ENCODE results near the genes SLC35B4, BPGM and CYREN.

DNA sequence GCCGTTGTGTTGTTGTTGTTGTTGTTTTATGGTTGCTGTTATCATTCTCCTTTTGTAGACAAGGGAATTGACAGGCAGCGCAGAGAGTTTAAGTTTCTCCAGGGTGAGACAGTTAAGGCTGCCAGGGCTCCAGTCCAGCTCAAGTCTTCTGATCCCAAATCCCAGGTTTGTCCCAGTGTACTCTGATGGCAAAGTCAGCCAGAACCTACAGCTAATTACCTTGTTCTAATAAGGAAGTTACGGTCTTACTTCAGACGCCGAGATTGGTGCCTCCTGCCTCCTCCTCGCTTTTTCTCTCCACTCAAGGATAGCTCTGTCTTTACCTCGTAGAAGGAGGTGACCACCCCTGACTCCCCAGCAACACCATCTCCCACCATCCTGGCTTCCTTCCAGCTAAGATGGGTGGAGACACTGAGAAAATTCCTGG lies 21.4 kb upstream of the PODXL start:
- RRBS, result no CpG with 5 or more reads among the region's 7 CpGs

DNA sequence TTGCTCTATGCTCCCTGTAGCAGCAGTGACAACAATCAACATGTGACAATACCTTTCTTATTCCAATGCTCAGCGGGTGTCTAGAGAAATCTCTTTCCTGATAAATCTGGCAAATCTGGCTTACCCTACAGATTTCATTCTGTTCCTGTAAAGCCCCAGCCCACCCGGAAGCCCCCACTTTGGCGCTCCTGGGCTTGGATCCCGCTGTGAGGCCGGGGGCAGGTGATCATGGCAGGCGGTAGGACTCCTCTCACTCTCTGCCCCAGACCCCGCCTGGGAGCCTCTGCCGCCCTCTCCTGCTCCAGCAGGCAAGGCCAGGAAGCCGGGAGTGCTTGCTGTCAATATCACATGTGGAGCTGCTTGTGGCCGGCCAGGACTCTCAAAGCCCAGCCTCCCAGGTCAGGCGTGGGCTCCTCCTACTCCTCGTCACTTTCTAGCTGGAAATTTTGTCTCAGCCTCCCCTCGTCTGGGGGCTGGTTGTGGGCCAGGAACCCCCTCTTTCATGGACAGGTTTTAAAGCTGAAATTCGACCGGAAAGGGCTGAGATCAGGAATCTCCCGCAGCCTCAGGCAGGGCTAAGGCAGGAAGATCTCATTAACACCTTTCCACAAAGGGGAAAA lies 273.5 kb upstream of the PODXL start:
- RRBS, result 47% methylated on average over 5 of the region's 16 CpGs

DNA sequence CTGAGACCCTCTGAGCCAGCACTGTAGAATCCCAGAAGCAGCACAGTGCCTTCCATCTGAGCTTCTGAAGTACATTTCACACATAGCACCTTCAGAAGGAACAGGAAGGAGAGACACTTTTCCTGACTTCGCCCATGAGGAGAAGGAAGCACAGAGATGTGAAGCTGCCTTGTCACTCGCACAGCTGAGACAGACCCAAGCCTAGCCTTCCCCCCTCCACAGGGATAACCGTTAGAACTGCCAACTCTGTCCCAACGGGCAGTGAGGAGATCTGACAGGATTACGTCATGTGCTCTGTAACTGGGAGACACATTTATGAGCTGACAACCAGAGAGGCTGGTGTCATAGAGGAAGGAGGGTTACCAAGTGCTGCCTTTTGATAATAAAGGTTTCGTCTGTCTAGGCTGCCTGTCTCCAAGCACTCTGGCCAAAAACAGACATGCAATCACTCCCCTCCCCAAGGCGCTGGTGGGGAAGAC lies 166.0 kb downstream of the PLXNA4 start:
- RRBS, result no CpG with 5 or more reads among the region's 7 CpGs

GRCh38 chr7:132575679-132576087 lies 587 bp downstream of the PLXNA4 start:
- RRBS, result under 1% methylated on average over 8 of the region's 24 CpGs

DNA sequence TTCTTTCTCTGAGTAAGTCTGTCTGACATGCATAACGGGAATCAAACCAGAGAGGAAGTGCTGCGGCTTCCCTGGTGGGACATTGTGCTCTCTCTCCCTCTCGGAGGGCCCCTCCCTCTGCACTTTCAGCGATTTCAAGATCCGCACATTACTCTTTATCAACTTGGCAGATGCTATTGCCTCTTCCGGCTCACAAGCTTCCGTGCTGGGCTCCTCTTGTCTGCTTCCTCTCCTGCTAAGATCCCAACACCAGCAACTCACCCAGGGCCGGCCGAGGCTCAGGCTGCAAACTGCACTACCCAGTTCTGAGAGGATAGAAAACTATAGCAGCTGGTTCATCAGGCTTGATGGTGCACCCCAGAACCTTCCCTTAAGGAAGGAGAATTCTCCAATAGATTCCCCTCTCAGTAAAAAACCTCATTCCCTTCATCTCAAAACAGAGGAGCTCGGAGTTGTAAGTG lies 79.2 kb upstream of the PLXNA4 start:
- RRBS, result 8% methylated on average over 3 of the region's 10 CpGs

GRCh38 chr7:133053264-133053865 lies 28.5 kb downstream of the CHCHD3 start:
- RRBS, result no CpG with 5 or more reads among the region's 4 CpGs

DNA sequence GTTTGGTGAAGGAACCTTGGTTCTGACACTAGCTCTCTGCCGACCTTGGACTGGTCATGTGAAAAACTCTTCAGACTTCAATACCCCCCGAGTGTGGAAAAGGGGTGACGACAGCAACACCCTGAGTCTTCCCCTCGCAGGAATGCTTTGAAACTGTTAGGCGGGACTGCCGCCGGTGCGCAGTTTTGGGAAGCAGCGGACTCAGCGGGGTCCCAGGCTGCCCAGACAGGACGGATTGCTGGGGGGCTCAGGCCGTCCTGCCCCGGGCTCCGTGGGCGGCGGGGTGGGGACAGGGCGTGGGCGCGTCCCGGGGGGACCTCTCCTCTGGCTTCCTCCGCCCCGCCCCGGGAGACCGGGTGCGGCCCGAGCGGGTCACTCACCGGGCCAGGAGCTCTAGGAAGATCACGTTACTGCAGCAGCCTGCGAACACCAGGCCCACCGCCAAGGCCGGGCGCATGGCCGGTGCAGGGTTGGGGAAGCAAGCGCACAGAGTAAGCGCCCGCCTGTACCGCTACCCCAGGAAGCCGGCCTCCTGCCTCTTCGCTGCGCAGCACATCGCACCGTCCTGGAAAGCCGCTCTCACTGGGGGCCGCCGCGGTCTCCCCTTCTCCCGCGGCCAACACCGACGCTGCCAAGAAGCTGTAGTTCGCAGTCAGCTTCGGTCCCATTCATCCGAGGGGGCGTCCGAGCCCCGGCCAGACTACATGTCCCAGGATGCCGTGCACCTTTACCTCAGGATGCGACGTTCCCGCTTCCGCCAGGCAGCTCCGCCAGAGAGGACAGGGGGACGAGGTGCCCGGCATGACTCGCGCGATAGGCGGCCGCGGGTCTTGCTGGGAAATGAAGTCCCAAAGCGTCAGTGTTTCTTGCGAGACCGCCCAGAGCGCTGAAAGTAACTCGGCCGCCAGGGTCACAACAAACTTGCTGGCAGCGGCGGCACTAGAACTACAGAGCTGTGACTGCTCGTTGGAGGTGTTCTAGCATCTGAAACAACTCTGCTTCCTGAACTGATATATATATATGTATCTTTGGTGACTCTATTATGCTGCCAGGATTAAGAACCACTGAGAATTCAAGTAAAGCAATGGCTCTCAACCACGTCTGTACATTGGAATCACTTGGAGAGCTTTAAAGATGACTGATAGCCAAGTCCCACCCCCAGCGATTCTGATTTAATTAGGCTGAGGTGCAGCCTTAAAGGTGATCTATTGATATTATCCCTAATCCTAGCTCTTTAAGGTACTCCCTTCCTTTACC lies at the start of gene SLC35B4:
Gene SLC35B4, minus strand, starts transcription at position 636 of the 1,257 bp plus-strand sequence.
- RRBS, result 3% methylated on average over 33 of the region's 82 CpGs

DNA sequence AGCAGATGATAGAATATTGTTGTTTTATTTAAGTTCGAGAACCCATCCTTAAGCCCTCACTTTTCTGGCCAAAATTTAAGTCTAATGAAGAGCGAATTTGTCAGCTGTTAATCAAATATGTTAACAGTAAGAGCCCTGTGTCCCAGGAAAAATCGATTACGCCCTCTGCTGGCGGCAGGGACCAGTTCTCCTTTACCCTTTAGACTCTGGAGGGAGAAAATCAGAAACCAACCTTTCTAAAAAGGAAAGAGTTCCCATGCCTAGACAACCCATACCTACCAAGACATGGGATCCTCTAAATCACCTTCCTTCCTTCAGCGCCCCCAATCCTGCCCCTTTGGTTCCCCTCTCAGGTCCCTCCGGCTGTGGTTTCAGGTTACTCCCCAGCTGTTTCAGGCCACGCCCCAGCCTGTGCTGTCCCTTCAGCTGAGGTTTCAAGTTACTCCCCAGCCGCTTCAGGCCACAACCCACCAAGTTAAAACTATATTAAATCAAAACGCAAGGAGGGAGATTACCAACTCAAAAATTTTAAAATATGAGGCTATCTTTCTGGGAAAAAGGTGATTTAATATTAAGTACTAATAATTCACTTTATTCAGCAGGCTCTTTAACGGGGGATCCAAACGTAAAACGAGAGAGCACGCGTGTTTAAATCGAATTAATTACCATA lies 1.4 kb upstream of the AKR1B15 start:
- RRBS, result no CpG with 5 or more reads among the region's 16 CpGs

DNA sequence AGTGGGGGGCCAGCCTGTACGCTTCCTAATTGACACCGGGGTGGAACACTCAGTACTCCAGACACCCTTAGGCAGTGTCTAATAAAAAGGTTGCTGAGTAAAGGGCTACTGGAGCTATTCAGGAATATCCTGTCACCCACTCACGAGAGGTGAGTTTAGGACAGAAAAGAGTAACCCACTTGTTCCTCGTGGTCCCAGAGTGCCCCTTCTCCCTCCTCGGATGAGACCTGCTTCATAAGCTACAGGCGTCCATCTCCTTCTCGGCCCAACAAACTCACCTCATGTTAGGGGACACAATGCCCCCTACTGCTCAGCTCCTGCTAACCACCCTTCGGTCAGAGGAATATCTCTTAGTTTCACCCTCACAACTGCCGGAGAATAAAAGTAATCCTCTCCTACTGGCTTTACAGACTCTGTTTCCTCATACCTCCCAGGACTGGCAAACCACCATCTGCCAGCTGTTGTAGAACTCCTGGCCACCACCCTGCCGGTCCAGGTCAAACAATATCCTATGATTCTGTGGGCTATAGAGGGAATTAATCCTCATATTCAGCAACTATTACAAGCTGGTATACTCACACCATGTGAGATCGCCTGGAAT lies 3.1 kb downstream of the AKR1B15 start:
- RRBS, result 93% methylated on average over 2 of the region's 11 CpGs

GRCh38 chr7:134593801-134594293 lies 44.9 kb downstream of the AKR1B15 start:
- RRBS, result no CpG with 5 or more reads among the region's 2 CpGs

- RRBS, result 4% methylated on average over 10 of the region's 31 CpGs
These were observed at the start of gene BPGM for GRCh38 chr7:134646653-134647613. TSS of gene BPGM (plus strand) at chr7:134646853.

DNA sequence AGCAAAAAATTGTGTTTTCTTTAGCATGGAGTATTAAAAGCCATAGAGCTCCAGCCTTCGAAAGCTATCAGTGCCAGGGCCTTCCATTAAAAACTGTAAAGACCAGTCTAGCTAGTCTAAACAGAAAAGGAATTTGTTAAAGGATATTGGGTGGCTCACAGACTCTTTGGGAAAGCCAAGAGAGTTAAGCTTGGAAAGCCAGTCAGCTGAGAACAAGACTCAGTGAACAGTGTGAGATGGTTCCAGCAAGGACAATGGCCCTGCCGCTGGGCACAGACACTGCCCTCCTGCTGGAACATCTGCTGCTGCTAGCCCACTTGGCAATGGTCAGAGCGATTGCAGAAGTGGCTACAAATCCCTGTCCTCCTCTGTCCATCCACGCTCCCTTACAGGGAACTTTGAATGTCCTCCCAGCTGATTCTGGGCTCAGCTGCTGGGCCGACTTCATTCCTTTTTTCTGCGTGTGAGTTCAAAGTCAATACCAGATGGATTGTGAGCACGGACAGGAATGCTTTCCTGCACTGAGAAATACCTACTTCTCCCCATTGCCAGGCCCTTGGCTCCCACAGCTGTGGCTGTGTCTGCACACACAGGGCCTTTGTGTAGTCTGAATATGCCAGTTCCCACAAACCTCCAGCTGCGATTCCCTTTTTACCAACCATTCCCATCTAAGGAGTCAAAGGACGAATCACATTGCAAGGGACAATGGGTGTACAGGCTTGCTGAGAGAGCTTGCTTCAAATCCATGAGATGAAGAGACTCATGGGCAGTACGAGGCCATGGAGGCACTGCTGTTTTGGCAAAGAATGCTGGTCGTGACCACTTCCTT lies 44.0 kb downstream of the BPGM start:
- RRBS, result no CpG with 5 or more reads among the region's 11 CpGs

- RRBS, result no CpG with 5 or more reads among the region's 6 CpGs
These were observed 44.9 kb downstream of the BPGM start for GRCh38 chr7:134691631-134691919.

GRCh38 chr7:134695340-134695857 lies 48.7 kb downstream of the BPGM start:
- RRBS, result no CpG with 5 or more reads among the region's 8 CpGs

- RRBS, result no CpG with 5 or more reads among the region's 4 CpGs
These were observed 59.4 kb upstream of the CALD1 start for GRCh38 chr7:134720024-134720428.

DNA sequence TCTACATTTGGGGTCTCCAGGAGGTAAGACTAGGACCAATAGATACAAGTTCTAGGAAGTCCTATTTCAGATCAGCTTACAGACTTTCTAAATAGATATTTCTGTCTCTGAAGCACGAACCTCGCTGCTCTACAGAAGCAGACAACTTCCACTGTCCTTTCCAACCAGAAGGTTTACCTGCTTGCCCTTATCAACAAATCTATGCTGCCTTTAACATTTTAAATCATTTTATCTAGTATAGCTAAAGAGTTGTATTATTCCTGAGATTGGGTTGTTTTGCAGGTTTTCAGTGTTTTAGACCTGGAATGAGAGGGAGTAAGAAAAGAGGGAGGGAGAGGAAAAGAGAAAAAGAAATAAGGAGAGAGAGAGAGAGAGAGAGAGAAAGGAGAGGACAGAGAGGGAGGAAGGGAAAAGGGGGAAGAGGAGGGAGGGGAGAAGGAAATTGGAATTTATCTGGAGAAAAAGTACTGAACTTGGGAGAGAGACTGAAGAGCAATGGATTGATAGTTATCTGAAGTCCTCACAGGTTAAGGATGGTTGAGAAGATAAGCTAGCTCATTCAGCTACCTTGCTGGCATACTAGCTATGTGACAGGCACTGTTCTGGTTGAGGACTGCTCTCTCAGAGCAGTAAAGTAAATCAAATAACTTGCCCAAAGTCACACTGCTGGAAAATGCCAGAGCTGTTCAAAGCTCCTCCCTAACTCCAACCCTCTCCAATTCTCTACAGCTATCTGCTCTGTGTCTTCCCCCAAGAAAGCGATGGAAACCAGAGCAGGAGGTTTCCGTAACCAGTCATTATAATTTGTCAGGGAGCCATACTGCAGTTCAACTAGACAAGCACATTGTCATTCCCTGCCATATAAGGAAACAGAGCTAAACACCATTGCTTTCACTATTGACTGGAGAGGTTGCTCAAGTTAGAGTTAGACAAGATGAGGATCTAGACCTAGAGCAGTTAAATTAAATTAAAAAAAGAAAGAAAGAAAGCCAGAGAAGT lies 10.6 kb downstream of the CALD1 start:
- RRBS, result no CpG with 5 or more reads among the region's 4 CpGs

DNA sequence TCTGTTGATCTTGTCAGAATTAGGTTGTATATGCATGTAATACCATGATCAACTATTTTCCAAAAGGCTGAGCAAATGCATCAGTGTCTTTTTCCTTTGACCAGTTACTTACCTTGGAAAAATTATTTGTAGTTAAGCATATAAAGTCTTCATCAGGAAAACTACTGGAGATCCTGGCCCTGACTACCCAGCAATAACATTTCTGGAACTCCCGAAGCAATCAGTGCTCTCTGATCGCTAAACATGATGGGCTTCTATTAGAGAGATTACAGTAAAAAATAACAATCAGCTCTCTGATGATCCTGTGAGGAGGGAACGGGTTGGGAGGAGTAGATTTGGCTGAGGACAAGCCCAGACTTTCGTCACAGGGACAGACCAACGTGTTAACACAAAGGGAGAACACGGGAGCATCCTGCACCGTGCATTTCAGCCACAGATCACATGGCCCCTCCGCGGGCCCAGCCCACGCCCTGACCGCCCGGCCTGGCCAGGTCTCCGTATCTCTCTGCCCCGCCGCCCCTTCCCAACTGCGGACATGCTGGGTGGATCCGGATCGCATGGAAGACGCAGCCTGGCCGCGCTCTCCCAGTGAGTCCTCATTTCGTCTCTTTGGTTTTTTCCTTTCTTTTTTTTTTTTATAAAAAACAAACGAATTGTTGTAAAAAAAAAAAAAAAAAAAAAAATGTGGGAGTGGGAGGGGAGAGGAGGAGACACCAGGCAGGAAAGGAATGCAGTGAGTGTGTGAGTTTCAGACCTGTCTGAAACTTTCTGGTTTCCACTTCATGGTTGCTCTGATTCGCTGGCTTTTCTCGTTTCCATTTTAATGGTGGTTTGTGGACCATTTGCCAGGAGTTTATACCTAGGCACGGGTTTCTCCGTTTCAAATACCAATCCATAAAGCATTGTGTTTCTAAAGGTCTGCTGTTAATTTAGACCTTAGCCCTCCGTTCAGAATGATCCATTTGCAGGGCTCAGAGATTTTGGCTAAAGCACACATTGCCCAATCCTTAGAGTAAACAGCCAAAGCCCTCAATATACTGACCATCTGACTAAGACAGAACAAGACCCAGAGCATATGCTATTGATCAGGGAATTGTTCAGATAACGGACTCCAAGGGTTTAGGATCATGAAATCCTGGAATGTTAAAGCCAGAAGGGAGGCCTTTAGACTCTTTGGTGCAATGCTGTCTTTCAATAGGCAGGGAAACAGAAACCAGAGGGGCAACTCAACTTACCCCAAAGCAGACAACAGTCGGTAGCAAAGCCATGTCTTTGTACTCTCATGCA lies 94.8 kb upstream of the AGBL3 start:
- RRBS, result 63% methylated on average over 5 of the region's 30 CpGs

GRCh38 chr7:134966691-134967323 lies 19.5 kb upstream of the AGBL3 start:
- RRBS, result no CpG with 5 or more reads among the region's 4 CpGs

DNA sequence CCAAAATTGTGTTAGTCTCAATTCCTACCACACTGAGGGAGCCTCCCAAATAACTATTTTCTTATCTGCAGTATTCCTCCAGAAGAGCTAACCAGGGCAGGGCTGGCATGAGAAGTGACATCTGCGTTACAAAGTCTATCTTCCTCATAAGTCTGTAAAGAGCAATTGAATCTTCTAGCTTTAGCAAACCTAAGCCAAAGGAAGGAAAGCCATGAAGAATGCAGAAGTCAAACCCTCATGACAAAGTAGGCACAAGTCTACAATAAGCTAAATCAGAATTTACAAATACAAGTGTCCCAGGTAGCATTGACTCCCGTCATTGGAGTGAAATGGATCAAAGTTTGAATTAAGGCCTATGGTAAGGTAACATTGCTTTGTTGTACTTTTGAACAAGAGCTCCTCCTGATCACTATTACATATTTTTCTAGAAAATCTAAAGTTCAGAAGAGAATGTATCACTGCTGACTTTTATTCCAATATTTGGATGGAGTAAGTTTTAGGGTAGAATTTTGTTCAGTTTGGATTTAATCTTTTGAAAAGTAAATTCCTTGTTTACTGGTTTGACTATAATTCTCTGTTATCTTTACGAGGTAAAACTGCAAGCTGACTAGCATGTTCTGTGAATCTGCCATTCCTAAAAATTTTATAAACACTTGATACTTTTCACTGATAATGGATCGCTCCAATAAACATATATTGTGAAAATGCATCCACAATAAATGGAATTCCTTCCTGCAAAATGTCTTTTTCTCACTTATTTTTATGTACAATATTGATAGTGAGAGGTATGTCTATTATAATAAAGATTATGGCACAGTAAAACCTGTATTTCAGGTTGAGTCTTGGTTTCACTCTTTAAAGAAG lies 16.2 kb upstream of the AGBL3 start:
- RRBS, result no CpG with 5 or more reads among the region's 4 CpGs

- RRBS, result 3% methylated on average over 34 of the region's 50 CpGs
These were observed at the start of gene CYREN for GRCh38 chr7:135170562-135171095. TSS of gene CYREN (minus strand) at chr7:135170707.

Measured in HL-60 (cell line).